Measurements from ENCODE around the gene ZSWIM7.

DNA sequence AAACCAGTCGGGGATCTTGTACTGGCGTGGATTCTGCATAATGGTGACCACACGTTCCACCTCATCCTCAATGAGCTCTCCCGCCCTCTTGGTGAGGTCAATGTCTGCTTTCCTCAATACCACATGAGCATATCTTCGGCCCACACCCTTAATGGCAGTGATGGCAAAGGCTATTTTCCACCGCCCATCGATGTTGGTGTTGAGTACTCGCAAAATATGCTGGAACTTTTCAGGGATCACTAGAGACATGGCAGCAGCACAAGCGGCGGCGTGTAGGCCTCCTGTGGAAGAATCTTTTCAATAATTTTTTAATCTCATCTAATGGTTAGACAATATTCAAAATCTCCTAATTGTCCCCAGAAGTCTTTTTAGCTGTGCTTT lies 404.4 kb downstream of the HS3ST3B1 start:
- PRO-cap, 2 experiments, result no peak in any of the 2 experiments

DNA sequence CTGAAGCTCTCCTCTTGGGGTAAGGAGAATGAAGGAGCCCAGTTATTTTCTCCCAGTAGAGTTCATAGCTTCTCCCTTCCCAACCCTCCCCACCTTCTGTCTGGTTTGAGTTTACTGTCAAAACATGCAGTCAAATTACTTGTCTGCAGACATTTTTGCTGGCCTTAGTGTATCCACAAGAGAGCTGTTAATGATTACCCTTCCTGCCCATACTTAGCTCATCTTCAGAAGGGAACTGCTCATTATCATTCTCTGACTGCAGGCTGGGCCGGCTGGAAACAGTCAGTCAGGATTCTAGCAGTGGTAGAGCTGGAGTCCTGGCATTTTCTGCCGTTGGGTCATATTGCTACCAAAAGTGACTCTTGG lies 460.1 kb downstream of the HS3ST3B1 start:
- PRO-cap, 2 experiments, result no peak in any of the 2 experiments

- PRO-cap, 2 experiments, result no peak in any of the 2 experiments
Observed at GRCh38 chr17:15249521-15249876, 15.6 kb downstream of the PMP22 start.

DNA sequence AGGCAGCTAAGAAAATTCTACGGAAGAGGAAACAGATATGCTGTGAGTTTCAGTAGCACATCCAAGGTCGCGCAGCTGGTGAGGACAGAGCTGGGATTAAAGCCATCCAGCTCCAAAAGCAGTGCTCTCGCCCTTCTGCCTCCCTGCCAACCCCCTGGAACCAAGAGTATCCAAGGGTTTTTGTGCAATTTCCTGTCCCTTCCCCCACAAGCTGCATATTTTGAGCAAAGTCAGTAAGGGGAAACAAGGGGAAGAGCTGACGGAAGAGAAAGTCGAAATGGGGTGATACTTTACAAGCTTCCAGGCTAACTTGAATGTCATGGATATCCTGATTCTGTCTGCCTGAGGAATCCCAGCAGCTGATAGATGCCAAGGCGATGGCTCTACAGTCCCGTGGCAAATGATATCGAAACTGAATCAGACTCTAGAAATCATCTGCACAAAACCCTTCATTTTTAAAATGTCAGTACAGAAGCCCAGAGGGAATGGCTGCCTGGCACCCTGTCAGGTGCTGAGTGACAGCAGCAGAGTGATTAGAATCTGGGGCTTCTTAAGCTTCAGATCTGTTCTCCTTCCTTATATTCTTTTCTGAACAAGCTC lies 42.8 kb upstream of the TEKT3 start:
- PRO-cap, 2 experiments, result no peak in any of the 2 experiments

GRCh38 chr17:15398089-15398849 lies 56.9 kb upstream of the TEKT3 start:
- PRO-cap, 2 experiments, result no peak in any of the 2 experiments

DNA sequence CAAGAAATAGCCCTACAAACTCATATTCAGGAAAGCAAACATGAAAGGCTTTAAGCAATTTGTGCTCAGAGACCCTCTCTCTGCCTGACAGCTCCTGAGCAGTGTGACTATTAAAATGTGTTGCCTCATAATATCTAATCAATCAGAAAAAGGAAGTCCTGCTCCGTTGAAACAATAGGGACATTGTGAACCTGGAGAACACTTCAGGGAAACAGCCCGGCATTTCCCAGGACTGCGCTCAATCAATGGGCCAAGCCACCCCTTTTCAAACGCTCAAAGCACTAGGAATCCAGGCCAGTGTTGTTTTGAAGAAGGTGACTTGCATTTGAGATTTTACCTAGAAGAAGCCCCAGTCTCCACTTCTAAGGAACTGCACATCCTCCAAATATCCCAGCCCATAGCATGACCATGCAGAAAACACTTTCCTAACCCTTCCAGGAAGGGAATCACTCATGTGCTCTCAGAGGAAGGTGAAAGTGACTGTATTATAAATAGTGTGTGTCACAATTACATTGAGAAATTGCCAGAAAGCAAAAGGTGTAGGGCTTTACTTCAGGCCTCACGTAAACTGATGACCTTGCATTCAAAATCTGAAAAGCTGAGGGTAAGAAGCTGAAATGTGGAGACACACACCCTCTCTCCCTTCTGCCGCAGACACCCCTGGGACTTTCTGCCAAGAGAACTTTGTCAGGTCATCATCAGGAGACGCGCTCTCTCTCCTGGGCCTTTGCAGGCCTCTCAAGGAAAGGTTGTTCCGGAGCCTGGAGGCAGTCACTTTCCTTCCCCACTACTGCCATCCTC lies 19.3 kb downstream of the CDRT4 start:
- PRO-cap, 2 experiments, result no peak in any of the 2 experiments

GRCh38 chr17:15512945-15513387 lies 45.5 kb upstream of the CDRT4 start:
- PRO-cap, 2 experiments, result no peak in any of the 2 experiments

DNA sequence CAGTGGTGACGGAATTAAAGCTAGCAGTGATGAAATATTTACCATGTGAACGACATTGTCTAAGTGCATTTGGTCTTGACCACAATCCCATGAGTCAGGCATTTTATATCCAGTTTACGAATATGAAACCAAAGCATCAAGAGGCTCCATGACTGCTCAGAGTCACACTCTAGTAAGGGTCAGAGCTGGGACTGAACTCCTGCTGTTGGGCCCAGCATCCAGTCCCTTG lies 61.1 kb upstream of the ADORA2B start:
- PRO-cap, 2 experiments, result no peak in any of the 2 experiments

GRCh38 chr17:15945583-15946545 lies 934 bp downstream of the ADORA2B start:
- PRO-cap, 2 experiments, result no peak in any of the 2 experiments

DNA sequence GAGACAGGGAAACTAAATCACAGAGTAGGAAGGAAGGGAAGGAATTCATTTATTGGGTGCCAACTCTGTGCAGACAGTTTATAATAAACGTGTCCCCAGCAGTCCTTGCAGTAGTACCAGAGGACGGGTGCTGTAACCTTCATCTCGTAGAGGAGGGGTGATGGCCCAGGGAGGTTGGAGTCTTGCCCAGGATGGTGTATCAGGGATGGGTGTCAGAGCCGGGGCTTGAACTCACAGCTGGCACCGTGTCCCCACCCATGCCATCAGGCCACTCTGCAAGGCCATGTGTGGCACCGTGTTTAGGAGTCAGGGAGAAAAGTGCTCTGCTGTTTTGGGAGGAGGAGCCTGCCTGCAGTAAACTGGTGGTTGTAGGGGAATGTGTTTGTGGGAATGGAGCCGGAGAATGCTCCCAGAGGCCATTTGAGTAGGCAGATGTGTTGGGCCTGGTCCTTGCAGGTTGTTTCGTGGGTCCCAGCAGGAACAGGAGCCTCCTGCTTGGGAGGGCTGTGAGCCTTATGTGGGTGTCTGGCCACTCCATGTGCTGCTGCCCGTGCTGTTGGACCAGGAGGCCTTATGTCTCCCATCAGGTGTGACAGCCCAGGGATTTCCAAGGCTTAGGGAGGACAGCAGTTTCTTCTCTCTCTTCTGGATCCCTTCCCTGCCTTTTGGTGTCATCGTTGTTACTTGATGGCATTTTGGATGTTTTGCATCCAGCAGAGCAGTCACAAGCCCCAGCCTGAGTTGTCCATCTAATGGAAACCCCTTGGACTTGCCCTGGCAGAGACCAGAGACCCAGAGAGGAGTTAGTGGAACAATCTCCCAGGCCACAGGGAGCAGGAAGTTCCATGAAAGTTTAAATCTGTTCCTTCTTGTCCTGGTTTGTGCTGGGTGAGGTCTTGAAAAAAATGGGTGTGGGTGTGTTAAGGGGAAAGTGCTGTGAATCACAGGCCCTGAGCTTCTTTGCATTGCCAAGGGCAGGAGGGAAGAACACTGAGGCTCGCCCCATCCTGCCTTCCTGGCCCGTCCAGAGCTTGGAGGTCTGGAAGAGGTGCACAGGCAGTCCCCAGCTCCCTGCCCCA lies 2.0 kb downstream of the ADORA2B start:
- PRO-cap, 2 experiments, result no peak in any of the 2 experiments

DNA sequence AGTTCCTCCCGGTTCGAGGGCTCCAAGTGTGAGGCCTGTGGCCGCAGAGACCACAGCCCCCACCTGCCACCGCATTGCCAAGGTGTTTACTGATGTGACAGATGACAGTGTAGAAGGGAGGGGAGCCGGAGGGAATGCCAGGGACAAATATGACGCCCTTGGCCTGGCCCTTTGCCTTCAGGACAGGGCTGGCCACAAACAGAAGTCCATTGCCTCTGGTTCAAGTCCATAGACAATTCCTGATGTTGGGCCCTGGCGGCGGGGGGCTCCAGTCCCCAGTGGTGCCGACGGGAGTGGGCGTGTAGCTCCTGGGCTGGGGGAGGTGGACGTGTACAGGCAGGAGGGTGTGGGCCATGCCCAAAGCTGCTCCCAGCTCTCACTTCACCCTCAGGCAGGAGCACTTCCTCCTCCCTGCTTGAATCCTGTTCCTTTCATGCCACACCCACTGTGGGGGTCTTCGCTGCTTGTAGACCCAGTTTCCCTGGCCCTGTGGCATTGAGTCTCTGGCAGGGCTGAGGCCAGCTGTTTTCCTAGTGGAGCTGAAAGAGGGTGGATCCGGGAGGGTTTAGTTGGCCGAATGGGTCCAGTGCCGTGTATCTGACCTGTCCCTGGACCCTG lies 3.3 kb downstream of the ADORA2B start:
- PRO-cap, 2 experiments, result no peak in any of the 2 experiments

DNA sequence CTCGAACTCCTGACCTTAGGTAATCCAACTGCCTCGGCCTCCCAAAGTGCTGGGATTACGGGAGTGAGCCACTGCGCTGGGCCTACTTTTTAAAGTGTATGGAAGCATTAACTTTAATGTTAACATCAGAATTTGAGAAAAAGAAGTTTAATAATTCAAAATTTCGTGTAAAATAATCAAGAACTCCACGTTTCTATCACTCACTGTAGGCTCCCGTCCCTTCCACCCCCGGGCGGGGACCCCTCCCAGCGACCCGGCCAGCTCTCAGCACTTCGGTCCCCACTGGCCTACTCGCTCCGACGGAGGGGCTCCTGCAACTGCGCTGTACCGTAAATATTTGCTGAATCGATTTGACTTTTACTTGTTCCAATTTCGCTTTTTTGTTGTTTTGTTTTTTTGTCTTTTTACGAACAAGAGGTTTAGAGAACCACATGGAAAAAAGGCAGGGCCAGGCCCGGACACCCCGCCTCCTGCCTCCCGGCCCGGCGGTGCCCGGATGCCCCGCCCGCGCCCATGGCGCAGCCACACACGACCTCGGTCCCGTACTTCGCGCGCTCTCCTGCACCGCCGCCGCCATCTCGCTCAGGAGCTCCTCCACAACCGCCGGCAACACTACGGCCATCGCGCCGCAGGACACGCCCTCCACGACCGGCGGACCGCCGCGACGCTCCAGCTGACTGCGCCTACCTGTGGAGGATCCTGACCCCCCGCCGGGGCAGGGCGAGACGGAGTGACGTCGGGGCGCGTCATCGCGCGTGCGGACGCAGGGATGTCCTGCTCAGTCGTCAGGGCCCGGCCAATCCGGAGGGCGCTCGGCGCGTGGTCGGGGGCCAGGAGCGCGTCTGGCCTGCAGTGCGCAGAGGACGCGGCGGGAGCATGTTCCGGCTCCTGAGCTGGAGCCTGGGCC lies at the start of gene ZSWIM7:
Gene ZSWIM7, minus strand, starts transcription at position 732 of the 907 bp plus-strand sequence.
- PRO-cap, 2 experiments, result peak in 2 of 2 experiments; most common plus-strand start position 525 of the sequence (in 2); most common minus-strand start position 689 of the sequence (in 2)

DNA sequence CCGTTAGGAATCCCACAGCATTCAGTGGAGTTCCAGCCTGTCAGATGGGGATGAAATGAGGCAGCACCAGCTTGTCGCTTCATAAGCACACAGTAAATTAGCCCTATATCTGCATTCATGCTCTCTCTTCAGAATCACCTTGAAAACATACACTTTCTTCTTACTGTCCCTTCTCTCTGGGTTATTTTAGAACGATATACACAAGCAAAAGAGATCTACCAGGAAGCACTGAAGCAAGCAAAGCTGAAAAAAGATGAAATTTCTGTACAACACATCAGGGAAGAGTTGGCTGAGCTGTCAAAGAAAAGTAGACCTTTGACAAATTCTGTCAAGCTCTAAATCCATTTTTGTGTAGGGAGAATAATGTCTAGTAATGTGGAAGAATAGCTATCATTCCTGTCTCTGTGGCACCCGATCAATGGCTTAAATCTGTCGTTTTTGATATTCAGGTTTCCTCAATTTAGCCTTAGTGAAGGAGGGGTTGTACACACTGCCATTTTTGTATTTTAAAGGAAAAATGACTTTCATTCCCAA lies 27.6 kb downstream of the TTC19 start:
- PRO-cap, 2 experiments, result no peak in any of the 2 experiments

DNA sequence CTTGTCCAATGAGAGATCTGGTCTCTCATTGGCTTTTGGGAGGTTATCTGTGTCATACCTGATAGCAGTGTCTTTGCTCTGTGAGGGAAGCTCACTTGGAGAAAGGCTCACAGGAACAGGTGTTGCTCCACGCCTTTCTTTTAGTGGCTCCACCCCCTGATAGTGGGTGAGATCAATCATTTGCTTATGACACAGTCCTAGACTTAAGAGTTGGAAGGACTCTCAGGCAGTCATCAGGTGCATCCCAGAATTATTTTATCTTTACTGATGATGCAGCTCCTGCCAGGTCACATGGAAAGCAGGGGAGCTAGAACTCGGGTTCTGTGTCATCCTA lies 59.4 kb downstream of the CENPV start:
- PRO-cap, 2 experiments, result peak in 2 of 2 experiments; most common plus-strand start position 200 of the sequence (in 2); most common minus-strand start position 142 of the sequence (in 1)

GRCh38 chr17:16298066-16298438 lies 55.2 kb downstream of the CENPV start:
- PRO-cap, 2 experiments, result no peak in any of the 2 experiments

DNA sequence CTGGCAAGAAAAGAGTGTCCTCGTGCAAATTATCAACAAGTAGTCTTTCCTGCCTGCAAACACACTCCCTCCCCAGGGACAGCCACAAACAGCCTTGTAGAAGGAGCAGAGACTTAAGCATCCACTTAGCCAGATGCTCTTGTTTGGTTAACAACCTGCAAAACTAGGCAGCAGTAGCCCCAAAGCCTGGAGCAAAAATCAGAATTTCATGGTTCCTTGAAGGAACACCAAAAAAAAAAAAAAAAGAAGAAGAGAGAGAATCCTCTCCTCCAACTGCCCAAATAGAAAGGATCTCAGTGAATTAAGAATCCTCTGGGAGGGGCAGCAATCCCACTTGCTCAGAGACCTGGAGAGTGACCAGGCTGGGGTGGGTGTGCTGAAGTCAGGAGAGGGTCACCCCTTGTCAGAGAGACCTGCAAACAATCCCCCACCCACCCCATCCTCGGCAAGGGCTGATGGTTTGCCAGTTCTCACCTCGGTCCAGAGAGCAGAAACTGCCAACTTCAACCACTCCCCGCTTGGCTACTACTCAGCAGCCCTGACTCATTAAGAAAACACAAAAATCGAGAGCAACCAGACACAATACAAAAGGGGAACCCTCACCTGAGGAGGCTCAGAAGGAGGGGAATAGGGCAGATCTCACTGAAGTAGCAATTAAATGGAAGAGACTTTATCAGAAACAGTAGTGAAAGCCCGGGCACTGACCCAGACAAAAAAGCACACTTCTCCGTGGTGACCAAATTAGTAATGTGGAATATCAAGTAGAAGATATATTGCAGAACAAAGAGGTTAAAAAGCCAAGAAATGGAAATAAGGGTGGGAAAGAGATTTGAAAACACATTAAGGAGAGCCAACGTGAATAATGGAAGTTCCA lies 23.9 kb downstream of the CENPV start:
- PRO-cap, 2 experiments, result no peak in any of the 2 experiments

DNA sequence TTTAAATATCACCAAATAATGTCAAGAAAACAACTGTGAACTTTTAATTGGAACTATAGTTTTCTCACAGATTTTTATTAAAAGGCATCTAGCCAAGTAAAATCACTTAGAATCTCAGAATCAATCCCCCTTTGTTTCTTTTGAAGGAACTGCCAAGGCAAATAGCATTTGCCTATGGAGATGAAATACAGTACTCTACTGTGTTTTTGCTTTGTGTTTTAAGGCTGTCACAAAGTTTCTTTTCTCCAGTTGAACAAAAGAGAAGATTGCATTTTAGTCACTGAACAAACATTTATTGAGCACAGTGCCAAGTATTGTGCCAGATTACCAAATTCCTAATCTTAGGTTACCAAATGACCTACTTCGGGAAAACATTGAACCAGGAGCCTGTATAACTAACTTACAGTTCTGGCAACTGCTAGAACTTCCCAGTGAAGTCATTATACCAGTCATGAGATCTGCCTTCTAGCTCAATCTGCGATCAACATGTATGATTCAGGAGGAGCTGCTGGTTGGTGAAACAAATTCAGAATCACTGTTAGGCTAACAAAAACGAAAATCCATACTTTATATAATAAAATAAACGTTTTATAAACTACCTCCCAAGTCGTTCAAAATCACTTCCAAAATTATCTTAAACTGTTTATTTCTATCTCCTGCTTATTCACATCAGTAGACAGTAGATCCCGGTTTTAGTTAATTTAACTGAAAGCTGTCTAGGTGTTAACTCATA lies 2.9 kb upstream of the UBB start:
- PRO-cap, 2 experiments, result peak in 2 of 2 experiments; most common plus-strand start position 480 of the sequence (in 1)

DNA sequence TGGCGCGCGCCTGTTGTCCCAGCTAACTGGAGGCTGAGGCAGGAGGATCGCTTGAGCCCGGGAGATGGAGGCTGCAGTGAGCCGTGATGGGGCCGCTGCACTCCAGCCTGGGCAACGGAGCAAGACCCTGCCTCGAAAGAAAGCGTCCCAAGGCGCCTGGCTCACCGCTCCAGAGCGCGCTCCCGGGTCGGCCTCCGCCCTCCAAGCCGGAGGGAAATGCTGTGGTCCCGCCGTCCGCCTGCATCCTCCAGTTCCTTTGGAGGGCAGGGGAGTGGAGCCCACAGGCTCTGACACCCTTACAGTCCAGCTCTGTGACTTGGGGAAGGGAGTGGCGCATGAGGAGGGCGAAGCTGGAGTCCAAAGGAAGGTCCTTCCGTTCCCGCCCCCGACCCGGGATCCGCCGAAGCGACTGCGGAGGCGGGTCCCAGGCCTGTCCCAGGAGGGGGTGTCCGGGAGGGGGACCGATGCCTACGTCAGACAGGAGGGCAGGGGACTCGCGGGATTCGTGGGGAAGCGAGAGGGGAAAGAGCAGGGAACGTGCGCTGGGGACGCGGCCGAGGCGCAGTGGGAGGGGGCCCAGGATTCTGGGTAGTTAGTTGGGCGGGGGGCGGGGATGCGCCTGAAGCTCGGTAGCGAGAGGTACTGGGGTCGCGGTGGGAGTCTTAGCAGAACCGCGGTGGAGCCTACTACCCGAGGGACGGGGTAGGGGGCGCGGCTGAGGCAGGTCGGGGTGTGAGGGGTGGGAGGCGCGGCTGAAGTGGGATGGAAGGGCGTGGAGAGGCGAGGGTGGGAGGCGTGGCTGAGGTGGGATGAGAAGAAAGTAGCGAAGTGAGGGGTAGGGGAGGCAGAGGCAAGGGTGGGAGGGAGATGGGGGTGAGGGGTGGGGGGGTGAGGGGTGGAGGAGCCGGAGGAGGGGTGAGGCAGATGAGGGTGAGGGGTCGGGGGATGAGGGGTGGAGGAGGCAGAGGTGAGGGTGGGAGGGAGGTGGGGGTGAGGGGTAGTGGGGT lies 8.2 kb upstream of the TRPV2 start:
- PRO-cap, 2 experiments, result peak in 1 of 2 experiments; most common plus-strand start position 499 of the sequence (in 1); most common minus-strand start position 407 of the sequence (in 1)

- PRO-cap, 2 experiments, result peak in 1 of 2 experiments; most common plus-strand start chr17:16440036 (in 1)
Observed at GRCh38 chr17:16439798-16440654, 24.7 kb downstream of the TRPV2 start.

GRCh38 chr17:16488514-16489071 lies 3.4 kb downstream of the LRRC75A start:
- PRO-cap, 2 experiments, result no peak in any of the 2 experiments

Measured in Metastatic Liver Carcinoma in the Adrenal Gland (tissue), 2 donors.